ENCODE data around the genes FNBP1, EXOSC2 and PLPP7.

- RRBS, result no CpG with 5 or more reads among the region's 15 CpGs
These were observed 54.3 kb downstream of the USP20 start for GRCh38 chr9:129889494-129890024.

DNA sequence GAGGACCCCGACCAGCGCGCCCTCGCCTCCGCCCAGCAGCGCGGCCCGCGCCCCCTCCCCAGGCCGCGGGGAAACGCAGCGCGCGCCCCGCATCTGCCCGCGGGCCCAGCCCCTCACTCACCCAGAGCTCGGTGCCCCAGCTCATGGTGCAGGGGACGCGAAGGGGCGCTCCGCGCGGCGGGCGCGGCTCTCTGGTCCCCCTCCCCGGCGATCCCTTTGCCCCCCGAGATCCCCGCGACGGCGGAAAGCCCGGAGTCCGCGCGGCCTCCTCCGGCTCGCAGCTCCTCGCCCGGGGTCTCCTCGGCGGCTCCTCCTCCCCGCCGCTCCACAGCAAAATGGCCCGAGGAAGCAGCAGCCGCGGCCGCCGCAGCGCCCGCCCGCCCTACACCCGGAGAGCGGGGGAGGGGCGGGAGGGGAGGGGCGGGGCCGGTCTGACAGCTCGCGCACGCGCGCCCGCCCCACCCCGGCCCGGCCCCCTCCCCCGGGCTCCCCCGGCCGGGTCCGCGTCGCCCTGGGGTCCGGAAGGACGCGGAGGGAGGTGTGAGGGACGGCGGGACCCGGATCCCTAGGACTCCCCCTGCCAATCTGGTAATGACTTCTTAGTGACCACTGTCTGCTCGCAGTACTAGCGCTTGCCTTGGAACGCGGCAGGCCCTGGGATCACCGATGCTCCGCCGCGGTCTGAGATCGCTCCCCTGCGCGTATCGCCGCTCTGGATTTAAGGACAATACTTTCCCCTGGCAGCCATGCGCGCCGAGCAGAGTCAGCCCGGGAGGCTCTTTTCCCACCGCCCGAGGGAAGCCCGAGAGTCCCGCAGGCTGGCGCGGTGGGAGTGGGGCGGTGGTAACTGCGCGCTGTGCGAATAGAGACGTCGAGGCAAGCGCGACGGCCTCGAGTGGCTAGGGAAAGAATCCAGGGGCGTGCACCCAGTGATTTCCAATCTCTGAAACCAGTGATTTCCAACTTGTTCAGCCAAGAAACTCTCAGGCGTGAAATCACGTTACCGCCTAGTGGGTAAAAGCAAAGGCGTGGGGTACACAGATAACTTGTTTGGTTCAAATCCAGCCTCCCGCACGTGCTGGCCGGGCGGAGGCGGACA lies at the start of gene FNBP1:
FNBP1 (minus strand) TSS at position 359 of the 1,099 bp plus-strand sequence.
- RRBS, result 8% methylated on average over 39 of the region's 123 CpGs

DNA sequence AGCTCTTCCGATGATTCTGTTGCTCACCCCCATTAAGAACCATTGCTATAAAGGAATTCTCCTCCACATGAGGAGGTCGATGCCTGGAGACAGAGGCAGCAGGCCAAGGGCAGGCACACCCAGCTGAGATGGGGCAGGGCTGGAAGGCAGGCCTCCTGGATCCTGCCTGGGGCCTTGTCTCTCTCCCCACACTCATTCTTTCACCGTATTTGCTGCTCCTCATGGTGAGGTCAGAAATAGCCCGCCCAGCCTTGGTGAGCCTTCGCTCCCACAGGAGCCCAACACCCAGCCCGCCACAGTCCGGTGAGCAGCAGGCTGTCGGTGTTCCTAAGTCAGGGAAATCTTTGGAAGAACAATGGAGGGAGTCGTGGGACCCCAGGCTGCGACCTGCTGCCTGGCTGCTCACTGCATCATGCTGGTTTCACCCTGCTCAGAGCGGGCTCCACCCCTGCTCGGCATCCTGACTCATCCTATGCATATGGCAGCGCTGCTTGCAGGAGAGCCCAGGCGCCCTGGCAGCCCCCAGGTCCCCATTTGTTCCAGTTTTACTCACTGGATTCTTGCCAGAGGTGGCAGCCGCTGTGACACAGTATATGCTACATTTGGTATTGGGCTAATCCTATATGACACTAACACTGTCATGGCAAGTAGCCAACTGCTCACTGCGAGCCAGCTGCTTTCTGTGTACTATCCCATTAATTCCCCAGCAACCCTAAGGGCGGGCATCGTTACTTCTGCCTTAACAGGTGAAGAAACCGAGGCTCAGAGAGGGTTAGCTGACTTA lies 53.2 kb upstream of the NCS1 start:
- RRBS, result no CpG with 5 or more reads among the region's 19 CpGs

DNA sequence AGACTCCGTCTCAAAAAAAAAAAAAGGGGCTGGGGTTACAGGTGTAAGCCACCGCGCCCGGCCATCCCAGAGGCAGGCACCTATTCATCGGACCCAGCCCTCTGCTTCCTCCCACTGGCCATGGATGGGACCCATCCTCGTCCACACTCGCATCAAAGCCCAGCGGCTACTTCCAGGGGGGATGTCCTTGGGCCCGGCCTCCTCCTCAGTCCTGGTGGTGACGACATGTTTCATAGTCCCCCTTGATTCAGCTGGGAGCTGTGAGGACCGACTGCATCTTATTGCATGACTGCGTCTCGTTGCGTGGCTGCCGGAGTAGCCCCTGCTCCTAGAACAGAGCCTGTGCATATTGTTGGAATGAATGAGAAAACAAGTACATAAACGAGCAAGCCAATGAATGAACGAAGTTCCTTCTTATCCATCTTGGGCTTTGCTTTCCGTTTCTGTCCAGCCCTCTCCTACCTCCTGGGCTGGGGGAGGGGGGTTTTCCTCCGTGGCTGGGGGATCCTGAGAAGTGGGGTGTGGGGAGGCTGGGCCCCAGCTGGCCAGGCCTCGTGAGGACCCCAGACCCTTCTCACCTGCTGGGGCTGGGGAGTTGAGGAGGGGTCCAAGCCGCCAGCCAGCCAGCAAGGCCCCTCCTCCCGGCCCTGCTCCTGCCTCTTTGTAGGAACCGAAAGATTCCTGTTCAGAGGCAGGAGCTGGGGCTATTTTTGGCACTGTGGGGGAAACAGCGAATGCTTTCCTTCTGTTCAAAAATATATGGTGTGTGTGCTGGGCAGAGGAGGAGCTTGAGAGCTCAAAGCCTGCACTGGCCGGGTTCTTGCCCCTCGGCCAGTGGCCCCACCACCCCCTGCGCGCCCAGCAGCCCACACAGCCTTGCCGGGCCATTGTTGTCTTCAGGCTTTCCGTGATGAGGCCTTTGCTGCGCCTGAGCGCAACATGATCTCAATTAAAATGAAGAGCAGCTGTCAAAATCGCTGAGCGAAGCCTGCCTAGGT lies 13.1 kb downstream of the NCS1 start:
- RRBS, result 42% methylated on average over 5 of the region's 34 CpGs

- RRBS, result 57% methylated on average over 3 of the region's 19 CpGs
These were observed 35.6 kb downstream of the NCS1 start for GRCh38 chr9:130207540-130208398.

DNA sequence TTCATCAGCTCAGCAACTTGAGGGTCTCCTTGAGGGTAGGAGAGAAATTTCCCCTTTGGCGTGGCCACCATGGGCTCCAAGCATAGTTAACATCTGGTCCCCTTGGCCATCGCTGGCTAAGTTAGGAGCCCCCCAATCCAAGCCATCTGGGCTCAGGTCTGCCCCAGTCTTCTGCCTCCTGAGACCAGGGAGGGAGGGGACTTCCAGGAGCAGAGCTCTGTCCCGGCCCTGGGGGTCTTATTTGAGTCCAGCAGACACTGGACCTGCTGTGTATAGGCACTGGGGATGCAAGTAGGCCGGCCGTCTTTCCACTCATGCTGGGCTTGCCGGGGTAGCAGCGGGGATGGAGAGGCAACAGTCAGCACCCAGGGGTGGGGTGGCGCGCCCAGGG lies 88.6 kb downstream of the HMCN2 start:
- RRBS, result 48% methylated on average over 5 of the region's 9 CpGs

- RRBS, result 61% methylated on average over 2 of the region's 11 CpGs
These were observed 55.1 kb downstream of the ASS1 start for GRCh38 chr9:130499655-130500416.

- RRBS, result no CpG with 5 or more reads among the region's 4 CpGs
These were observed 3.2 kb upstream of the FUBP3 start for GRCh38 chr9:130576213-130576539.

- RRBS, result no CpG with 5 or more reads among the region's 47 CpGs
These were observed at the start of gene EXOSC2 for GRCh38 chr9:130693205-130694200. Gene EXOSC2 (plus strand): TSS chr9:130693780.

DNA sequence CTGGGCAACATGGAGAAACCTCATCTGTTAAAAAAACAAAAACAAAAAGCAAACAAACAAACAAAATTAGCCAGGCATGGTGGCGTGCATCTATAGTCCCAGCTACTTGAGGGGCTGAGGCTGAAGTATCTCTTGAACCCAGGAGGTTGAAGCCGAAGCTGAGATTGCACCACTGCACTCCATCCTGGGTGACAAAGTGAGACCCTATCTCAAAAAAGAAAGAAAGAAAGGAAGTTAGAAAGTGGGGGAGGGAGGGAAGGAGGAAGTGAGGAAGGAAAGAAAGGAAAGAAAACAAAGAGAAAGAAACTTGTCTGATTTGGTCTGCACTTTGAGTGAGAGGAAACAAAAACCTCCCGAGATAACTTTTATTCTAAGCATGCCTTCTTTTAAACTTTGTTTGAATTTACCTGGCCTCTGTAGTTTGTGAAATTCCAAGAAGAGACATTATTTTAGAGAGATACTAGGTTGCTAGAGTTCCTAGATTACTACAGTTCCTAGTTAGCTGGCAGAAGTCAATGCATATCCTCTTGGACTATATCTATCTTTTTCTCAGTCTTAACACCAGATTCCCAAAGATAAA lies 60.3 kb upstream of the ABL1 start:
- RRBS, result no CpG with 5 or more reads among the region's 3 CpGs

GRCh38 chr9:130788782-130789883 lies 45.9 kb upstream of the ABL1 start:
- RRBS, result no CpG with 5 or more reads among the region's 5 CpGs

DNA sequence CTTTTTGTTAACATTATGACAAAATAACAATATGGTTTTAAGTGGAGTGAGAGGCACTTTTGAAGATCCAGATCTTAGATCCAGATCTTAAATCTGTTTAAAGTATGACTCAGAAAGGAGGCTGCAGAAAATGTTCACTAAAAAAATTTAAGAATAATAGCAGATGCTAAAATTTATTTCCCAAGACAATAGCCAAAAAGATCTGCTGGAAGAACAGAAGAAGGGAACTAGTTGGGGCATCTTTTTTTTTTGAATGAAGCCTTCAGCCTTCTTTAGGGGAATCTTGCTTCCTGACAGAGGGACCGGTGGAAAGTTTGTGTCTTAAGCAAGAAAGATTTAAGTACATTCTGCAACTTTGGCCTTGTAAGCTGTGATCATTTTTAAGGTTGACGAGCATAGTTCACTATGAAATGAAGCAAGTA lies 12.1 kb downstream of the ABL1 start:
- RRBS, result no CpG with 5 or more reads among the region's 2 CpGs

DNA sequence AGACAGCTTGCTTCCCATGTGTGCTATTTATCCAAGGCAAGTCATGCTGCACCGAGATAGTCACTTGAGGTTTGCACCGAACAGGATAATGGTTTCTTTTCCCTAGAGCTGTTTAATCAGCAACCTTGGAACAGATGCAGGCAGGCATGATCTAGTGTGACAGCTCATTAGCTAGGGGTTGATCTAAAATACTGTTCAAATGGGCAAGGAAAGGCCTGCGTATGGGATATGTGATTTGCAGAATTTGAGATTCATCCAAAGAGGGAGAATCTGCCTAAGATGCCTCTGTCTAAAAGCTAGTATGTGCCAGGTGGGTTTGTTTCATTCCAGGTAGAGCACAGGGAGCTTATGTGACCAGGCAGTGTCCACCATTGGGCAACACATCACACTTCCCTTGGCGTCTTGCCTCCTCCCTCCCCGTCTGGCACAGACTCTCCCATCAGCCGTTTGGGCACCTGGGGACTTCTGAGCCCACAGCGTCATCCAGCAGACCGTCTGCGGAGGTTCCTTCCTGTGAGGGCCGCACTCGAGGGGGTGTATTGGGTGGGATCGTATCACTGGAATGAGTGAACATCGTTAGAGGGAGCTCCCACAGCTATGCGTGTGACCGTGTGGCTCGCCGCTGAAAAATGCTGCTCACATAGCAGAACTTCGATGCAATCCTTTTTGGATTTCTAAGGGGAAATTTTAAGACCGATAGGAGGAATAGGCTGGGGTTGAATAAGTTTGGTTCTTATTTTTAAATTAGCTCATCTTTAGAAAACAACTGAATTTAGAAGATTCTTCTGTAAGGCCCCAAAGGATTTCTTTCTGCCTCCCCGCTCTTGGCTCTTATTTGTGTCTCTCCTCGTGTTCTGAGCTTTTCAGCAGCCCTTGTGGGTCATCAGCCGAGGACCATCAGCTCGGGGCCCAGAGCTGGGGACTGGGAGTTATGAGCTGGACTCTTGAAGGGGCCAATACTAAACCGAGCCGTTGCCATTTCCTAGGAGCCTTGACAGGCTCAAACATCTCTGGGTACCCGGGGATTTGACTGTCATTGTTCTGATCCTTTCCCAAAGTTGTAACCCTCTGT lies 23.3 kb downstream of the ABL1 start:
- RRBS, result no CpG with 5 or more reads among the region's 26 CpGs

GRCh38 chr9:130862338-130862926 lies 27.4 kb downstream of the ABL1 start:
- RRBS, result no CpG with 5 or more reads among the region's 19 CpGs

DNA sequence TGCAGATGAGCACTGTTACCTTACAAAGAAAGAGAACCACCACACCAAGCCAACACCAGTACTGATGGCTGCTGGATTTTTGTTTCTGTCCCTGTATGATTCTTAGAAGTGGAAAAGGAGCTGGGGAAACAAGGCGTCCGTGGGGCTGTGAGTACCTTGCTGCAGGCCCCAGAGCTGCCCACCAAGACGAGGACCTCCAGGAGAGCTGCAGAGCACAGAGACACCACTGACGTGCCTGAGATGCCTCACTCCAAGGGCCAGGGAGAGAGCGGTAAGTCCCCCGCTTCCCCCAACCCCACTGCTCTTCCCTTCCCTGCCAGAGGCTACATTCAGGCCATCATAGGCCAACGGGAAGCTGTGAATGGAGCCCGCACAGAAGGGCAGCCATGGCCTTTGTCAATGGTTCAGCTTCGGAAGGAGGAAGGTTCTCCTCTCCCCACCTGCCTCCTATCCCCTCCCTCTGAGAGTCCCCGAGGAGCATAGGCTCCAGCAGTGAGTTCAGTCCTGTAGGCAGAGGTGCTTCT lies 16.2 kb downstream of the QRFP start:
- RRBS, result no CpG with 5 or more reads among the region's 10 CpGs

DNA sequence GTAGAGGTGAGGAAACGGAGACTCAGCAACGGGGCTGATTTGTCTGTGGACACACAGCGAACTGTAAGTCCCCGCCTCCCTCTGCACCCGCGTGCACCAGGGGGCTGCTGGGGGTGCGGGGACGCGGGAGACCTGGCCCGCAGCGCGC lies 1.0 kb downstream of the FIBCD1 start:
- RRBS, result no CpG with 5 or more reads among the region's 12 CpGs

DNA sequence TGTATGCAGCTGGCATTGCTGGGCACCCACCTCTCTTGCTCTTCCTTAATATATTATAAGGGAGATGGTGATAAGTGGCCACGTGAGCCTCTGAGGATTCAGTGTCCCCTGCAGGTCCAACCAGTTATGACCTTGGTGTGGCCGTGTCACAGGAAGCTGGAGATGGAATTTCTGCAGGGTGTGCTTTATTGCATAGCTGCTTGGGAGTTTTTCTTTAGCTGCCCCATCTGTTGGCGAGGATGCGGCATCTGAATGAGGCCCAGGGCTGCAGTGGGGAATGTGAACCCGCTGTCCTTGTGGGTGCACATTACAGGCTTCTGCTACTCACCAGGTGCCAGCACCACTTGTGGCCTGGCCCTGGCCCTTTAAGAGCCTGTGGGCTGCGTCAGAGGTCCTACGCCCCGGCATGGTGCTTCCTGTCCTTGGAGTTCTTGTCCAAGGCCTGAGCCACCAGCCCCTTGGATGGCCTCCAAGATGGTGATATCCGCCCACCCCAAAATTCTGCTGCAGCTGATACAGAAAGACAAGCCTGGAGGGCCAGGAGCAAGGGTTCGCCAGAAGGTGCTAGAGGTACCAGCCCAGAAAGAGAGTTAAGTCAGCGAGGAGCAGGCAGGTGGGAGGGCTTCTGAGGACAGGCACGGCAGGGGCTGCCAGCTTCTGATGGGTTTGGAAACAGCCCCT lies 6.2 kb downstream of the AIF1L start:
- RRBS, result no CpG with 5 or more reads among the region's 12 CpGs

DNA sequence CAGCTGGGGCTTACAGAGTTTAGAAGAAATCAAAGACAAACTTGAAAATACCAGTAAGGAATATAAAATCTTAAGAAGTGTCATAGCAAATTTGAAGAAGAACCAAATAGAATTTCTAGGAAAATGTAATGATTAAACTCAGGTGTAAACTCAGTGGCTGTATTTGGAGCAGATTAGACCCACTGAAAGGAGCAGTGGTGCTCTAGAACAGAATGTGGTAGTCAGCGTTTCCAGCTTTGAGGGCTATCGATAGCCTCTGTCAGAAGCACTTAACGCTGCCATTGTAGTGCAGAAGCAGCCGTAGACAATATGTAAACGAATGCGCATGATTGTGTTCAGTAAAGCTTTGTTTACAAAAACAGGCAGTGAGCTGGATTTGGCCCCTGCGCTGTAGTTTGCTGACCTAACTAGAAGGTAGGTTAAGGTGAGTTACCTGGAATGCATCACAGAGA lies 72.1 kb downstream of the FAM78A start:
- RRBS, result no CpG with 5 or more reads among the region's 7 CpGs

- RRBS, result 88% methylated on average over 3 of the region's 27 CpGs
These were observed 17.6 kb downstream of the FAM78A start for GRCh38 chr9:131258527-131259332.

GRCh38 chr9:131288799-131290029 lies at the start of gene PLPP7:
Gene PLPP7 (plus strand): TSS chr9:131289723.
- RRBS, result 42% methylated on average over 11 of the region's 45 CpGs